Pulmonary artery (tissue), 1 donor: ENCODE measurements around a stretch of chr2.

GRCh38 chr2:174627353-174628180 lies 30.0 kb upstream of the WIPF1 start:
- PRO-cap: no peak

- PRO-cap: no peak
Observed at GRCh38 chr2:174720097-174720404, 44.2 kb downstream of the CHRNA1 start.

GRCh38 chr2:175127602-175127941 lies 40.4 kb downstream of the ATF2 start:
- PRO-cap: no peak

DNA sequence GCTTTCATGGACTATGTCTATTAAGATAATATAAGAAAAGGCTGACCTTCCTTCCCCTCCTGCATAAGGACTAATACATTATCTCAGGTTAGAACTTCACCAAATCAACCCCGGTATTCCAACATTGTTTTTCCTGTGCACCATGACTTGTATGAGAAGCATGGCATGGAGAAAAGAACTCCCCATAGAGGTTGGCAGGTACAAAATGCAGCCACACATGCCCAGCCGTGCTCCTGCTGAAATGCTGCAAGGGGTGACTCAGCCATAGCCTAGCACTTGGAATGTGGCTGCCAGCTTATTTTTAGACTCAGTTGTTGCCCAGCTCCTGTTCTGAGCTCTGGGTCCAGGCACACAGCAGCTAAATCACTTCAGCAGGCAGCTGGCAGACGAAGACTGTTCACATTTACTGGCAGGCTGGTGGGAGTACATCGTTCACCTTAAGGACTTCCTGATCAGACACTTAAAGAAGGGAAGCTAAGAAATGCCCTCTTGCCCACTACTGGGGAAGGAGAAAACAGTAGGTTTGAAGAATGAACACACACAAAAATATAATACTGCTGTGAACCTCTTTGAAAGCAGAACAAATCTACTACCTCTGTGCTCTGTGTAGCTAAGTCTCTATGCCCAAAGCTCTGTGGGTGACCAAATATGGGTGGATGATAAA lies 146.3 kb downstream of the LNPK start:
- PRO-cap: no peak

GRCh38 chr2:175857420-175857717 lies 144.7 kb downstream of the LNPK start:
- PRO-cap: no peak

GRCh38 chr2:175958106-175958387 lies 44.0 kb downstream of the LNPK start:
- PRO-cap: no peak

DNA sequence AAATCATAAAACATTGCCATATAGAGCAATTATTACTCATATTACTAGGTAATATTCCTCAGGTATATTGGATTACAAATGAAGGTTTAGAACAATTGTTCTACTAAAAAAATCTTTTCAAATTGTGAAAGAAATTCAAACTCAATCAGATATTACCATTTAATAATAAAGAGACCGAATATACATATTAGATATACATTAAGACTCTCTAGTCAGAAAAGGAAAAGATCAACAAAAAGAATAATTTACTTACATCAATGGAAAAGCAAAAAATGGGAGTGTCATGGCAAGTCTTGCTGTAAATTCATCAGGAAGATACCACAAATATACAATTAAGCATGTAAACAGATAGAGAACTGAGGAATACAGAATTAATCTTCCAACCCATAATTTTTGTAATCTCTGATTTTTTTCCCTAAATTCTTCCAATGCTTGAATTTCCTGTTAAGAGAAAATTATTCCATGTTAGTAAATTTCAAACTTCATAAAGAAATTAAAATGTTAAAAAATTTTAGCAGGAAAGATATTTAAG lies 10.0 kb downstream of the LNPK start:
- PRO-cap: no peak

DNA sequence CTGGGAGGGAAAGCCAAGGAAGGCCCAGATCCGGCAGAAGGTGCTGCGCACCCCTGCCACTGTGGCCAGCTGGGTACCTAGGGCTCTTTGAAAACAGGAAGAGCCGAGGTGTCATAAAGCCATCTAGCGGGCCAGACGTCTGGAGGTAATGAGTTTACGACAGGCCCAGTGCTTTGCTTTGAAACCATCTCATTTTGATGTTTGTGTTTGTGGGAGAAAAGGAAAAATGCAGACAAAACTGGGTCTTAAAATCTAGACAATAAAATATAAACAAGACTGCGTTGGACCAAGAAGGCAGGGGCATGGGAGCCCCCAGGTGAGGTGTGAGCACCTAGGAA lies 3.2 kb downstream of the HOXD9 start:
- PRO-cap: no peak

GRCh38 chr2:176132282-176133098 lies 3.0 kb downstream of the HOXD8 start:
- PRO-cap: unidirectional peak, minus-strand start at chr2:176132741

DNA sequence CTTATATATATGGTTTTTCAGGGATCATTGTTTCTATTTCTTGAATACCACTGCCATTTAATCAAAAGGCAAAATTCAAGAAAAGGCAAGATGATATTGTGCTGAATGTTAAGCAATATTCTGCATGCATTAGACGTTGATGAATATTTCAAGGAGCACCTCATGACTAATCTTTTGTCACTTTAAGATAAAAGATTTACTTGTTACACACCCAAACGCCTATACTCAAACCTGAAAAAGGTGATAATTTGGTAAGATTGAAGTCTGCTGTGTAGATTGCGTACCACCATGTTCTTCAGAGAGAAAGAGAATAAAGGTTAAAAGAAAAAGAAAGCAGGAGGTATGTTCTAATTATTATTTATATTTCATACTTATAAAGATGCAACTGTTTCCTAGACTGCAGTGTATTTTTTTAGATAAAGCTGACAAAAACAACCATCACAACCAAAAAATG lies 196.5 kb downstream of the MTX2 start:
- PRO-cap: no peak

DNA sequence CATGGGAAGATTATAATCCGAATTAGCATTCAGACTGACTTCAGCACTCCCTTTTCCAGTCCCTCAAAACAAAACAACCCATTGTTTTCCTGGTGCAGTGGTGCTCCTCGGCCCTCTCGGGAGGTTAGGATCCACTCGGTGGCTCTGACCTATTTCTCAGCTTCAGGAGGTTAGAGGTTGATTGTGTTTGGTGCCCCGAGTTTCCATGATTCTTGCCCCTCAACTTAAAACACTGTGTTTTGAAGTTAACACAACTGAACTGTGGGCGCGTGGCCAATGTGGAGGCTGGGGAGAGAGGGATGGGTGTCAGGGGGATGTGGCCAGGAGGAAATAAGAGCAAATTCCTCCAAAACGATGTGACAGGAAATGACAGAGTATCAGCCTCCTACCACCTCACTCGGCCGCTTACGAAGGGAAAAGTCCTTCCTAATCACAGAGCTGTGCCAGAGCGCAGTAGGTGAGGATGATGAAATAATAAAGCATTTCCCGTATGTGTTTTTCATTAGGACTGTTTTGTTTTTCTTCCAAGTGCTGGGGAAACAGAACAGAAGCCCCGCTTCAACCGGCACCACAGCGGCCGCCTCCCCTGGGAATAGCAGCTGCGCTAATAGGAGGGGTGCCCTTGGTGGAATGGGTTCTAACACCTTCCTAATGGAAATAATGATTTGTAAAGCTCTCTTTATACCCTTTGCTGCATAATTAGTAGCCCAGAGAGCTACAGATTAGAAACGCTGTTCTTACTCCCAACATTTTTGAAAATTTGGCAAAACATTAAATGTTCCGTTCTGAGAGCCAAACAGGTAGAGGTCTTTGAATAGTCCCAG lies 440.3 kb downstream of the MTX2 start:
- PRO-cap: no peak

GRCh38 chr2:176805922-176806375 lies 406.6 kb upstream of the HNRNPA3 start:
- PRO-cap: no peak

DNA sequence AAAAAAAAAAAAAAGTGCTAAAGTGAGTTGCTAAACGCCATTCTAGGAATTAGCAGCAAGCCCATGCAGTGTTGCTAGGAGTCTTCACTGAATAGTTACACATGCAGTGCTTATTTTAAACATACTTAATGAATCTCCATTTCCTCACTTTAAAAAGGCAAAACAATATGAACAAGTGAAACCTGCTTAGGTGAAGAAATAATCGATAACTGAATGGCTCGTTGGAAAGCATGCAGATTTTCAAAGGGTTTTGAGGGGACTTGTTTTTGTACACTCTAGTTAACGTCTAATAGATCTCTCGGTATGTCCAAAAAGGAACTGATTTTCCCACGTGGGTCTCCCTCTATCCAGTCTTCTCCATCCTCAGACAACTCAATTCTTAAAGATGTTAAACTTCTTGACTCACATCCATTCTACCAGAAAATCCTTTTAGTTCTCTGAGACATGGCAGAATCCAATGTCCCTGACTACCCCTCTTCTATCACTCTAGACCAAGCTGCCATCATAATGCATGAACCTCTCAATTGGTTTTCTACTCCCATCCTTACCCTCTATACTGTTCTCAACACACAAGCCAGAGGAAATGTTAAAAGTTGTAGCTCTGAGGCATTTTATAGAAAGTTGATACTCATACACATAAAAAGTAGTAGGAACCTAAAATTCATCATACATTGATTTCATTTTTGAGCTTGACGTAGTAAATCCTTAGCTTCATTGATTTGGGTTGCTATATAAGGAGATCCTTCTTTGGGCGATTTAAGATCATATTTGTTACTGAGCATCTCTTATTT lies 16.1 kb downstream of the HNRNPA3 start:
- PRO-cap: no peak

DNA sequence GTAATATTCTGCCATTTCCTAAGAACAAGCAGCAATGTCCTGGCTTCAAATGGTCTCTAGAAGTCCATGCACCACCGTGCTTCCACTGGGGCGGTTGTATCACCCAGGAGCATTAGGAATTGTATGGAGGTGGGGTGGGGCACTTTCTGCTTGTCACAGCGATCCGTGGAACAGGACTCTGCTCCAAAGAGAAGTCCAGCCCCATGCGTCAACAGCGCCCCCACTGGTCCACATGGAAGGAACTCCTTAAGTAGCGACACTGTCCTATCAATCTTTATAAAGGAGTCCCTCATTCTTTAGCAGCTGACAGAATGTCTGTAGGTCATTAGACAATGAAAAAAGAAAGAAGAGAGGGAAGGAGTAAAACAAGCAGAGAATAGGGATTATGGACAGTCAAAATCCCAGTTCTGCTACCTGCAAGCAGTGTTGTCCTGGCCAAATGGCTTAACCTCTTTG lies 10.1 kb downstream of the NFE2L2 start:
- PRO-cap: no peak

DNA sequence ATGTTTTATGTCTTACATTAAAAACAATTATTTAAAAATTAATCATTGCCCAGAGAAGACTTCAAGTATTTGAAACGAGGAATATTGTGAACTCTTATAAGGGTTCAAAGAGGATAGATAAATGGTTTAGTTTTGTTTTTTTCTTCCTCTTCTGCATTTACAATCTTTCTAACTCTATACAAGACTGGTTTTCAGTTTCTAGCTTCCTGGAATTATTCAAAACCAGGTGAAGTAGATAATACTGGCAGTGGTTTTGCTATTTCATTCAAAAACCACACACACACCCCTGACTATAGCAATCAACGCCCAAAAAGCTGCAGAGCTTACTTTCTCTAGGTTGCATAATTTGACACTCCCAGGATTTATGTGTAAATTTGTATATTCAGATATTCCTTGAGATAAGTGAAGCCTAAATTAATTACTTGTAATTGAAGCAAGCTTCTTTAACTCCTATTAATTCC lies 1.3 kb upstream of the NFE2L2 start:
- PRO-cap: no peak

DNA sequence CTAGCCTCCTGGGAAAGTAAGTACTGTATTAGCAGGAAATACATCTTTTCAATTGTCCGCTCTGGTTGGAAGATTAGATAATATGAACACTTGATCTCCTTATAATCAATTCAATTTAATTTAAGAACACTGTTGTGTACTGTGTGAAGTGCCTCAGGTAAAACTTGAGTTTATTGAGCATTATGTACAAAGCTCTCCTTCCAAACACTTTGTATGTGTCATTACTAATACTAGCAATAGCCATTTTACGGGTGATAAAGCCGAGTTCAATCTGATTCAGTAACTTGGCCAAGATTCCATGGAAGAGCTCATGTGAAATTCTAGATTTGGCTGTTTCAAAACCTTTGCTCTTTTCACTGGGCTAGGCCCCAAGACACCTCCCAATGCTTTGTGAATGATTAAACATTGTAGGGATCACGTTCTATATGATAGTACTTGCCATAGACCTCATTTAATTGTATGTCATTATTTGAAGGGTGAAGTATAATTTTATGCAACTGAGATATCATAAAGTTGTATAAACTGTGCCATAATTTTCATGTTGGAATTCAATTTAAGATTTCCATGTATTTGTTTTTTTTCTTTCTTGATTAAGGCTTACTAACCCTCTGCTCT lies 8.9 kb upstream of the NFE2L2 start:
- PRO-cap: no peak

DNA sequence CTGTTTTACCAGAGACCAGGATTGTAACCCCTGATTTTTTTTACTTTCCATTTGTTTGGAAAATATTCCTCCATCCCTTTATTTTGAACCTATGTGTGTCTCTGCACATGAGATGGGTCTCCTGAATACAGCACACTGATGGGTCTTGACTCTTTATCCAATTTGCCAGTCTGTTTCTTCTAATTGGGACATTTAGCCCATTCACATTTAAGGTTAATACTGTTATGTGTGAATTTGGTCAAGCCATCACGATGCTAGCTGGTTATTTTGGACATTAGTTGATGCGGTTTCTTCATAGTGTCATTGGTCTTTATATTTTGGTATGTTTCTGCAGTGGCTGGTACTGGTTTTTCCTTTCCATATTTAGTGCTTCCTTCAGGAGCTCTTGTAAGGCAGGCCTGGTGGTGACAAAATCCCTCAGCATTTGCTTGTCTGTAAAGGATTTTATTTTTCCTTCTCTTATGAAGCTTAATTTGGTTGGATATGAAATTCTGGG lies 20.5 kb upstream of the AGPS start:
- PRO-cap: no peak

- PRO-cap: unidirectional peak, minus-strand start at chr2:177553672
Observed at GRCh38 chr2:177553289-177553924, 811 bp upstream of the TTC30B start.

DNA sequence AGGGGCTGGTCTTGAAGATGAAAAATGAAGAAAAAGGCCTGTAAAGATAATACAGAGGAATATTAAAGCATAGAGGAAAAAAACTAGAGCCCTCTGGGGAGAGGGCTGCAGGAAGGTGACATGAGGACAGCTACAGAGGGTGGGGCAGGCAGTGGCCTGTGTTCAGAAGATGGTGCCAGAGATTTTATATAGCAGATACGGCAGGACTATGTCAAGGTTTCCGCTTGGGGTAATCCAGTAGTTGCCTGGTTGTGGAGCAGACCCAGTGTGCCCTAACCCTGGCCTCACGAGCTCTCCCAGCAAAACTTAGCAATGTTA lies 61.3 kb upstream of the TTC30A start:
- PRO-cap: no peak

DNA sequence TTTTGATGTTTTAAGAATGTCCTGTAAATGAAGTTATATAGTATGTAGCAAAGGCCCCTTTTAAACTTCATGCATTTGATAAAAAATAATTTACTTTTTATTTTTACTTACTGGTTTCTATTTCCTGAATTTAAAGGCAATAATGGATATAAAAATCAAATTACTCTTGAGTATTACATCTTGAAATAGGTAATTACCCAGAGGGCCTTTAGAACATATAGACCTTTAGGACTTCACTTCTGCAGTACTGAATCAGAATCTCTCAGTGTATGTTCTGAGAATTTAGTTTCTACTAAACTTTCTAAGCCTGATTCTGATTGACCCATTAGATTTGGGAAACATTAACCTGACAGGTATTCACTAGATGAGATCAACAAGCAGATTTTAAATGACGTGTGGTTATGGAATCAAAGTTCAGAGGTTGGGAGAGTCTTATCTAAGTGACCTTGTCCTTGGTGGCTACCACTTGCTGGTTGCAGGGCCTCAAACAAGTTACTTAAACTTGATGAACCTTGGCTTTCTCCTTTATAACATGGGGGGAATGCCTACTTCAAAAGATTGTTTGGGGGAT lies 198.8 kb downstream of the PDE11A start:
- PRO-cap: no peak